Heart left ventricle (tissue), 7 donors: ENCODE data around the gene NOTUM.

GRCh38 chr17:81928666-81929118 is 1.2 kb upstream of the MAFG start:
- PRO-cap, 6 experiments, result no peak in any of the 6 experiments
- RAMPAGE, long total RNA, 2 experiments, result no peak in any of the 2 experiments
- RRBS, result no CpG with 5 or more reads among the region's 26 CpGs

- PRO-cap, 6 experiments, result peak in 6 of 6 experiments; most common plus-strand start chr17:81941953 (in 4); most common minus-strand start chr17:81941871 (in 6)
- RAMPAGE, long total RNA, 2 experiments, result no peak in any of the 2 experiments
- RRBS, result 6% methylated on average over 7 of the region's 25 CpGs
Measured at GRCh38 chr17:81941724-81942416, 4.8 kb upstream of the PYCR1 start.

DNA sequence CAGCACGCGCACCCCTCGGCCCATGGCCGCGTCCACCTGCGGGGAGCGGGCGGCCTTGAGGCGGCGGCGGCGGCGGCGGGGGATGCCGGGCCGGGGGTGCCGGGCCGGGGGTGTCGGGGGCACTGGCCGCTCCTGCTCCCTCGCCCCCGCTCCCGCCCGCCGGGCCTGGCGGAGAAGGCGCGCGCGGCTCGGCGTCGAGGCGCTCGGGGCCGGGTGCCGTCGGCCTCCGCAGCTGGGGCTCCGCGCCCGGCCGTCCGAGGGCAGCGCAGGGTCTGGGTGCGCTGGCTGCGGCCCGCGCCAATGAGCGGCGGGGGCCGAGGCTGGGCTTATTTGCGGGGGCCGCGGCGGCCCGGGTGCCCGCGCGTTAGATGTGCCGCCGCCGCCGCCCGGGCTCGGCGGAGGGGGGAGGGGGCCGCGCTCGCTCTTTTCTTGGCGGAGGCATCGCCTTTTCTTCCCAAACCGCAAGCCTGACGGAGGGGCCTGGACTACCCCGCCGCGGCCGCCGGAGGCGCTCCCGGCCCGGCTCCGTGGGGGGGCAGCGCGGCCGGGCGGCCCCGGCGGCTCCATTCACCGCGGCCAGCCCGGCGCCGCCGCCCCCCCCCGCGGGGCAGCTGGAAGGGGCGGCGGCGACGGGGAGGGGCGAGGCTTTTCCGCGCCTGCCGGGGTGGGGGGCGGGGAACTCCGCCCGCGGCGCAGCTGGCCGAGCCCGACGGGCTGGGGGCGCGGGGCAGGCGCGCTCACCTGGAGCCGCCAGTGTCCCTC is at the start of gene NOTUM:
Gene NOTUM (minus strand): TSS at position 302 of the 762 bp plus-strand sequence.
- PRO-cap, 6 experiments, result no peak in any of the 6 experiments
- RAMPAGE, long total RNA, 2 experiments, result no peak in any of the 2 experiments
- RRBS, result 2% methylated on average over 62 of the region's 118 CpGs

DNA sequence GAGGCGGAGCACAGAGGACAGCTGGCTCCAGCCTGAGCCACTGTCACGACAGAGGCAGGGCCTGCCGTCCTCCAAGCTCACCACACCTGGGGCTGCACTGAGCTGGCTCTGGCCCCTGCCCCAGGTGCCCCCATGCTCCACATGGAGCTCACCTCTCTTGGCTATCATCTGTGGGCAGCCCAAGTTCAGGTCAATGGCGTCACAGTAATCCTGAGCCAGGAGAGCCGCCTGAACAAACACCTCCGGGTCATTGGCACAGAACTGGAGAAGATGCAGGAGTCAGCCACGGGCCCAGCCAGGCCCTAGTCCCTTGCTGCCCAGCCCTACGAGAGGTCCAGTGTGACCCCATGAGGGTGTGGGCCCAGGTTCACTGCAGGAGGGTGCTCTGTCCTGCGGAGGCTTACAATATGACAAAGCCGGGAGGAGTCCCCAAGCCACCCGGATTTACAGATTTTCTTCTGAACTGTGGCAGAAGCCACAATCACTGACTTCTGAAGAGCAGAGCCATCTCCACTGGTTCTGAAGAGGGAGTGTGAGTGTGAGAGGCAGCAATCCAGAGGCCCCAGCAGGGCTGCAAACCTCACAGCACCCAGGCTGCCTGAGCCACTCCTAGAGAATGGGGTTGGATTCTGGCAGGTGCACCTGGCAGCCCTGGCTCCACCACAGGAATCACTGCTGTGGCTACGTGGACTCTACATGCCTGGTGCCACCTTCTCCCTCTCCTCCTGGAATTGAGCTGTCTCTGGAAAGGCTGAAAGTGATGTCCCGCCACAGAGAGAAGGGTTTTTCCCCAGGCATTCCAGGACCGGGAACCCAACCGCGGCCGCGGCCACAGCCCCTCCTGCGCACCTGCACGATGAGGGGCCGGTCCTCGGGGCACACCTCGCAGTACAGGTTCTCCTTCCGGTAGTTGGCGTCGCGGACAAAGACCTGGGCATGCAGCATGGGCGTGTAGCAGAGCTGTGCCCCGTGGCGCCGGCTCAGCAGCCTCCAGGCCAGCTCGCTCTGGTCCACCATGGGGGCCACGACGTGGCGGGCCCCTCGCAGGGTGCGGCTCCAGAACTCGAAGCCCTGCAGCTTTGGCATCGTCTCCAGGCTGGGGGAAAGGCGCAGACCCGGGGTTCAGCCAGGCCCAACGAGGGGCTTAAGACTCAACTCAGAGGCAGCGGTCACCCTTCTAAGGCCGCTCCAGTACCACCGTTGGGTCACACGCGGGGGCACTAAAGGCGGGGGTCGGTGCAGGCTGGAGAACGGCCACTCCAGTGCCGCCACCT is 1.2 kb downstream of the DUS1L start:
- PRO-cap, 6 experiments, result no peak in any of the 6 experiments
- RAMPAGE, long total RNA, 2 experiments, result no peak in any of the 2 experiments
- RRBS, result 36% methylated on average over 18 of the region's 51 CpGs

- PRO-cap, 6 experiments, result no peak in any of the 6 experiments
- RAMPAGE, long total RNA, 2 experiments, result no peak in any of the 2 experiments
- RRBS, result 83% methylated on average over 7 of the region's 36 CpGs
Measured at GRCh38 chr17:82088722-82089437, 9.2 kb downstream of the FASN start.

DNA sequence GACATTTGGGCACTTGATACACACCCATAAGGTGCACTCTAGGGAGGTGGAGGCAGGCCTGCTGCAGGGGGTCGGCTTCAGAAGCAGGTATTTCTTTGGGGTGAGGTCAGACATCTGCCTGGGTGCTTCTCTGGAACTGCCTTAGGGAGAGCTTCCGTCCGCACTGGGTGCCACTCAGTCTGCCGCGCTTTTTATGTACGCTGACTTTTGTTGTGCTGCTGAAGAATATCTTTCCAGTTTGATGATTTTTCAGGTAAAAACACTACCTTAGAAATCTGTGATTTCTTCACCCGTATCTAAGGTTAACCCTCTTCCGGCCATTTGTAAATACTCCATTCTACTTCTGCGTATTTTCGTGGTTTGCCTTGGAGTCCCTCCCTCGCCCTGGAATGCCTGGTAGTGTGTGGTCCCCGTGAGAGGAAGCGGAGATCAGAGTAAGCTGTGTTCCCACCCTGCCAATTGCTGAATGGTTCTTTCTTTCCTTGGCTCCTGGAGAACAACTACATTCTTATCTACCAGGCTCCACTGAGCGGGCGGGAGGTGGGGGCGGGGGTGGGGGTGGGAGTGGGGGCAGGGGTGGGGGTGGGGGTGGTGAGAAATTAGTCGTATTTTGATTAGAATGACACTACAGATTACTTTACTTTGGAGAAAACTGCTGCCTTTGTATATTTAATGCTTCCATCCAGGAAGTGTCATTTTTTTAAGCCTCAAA is 20.7 kb upstream of the FASN start:
- PRO-cap, 6 experiments, result no peak in any of the 6 experiments
- RAMPAGE, long total RNA, 2 experiments, result no peak in any of the 2 experiments
- RRBS, result no CpG with 5 or more reads among the region's 17 CpGs

- PRO-cap, 6 experiments, result peak in 6 of 6 experiments; most common plus-strand start chr17:82206090 (in 3); most common minus-strand start chr17:82205896 (in 1)
- RAMPAGE, long total RNA, 2 experiments, result no peak in any of the 2 experiments
- RRBS, result 53% methylated on average over 3 of the region's 25 CpGs
Measured at GRCh38 chr17:82205543-82206619, 6.8 kb downstream of the CCDC57 start.

DNA sequence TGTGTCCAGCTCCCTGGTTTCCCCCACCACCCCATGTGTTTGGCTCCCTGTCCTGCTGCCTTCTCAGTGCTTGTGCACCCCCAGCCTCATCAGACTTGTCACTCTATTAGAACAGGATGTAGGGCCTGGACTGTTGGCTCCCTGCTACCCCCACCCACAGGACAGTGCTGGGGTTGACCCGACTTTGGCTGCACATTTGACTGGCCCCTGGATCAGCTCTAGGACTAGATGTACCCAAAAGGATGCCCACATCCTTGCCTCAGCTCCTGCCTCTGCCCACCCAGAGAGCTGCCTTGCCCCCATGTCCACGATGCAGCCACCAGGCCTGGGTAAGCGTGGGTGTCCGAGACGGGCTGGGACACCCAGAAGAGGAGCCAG is 1.4 kb upstream of the CCDC57 start:
- PRO-cap, 6 experiments, result no peak in any of the 6 experiments
- RAMPAGE, long total RNA, 2 experiments, result no peak in any of the 2 experiments
- RRBS, result no CpG with 5 or more reads among the region's 5 CpGs

DNA sequence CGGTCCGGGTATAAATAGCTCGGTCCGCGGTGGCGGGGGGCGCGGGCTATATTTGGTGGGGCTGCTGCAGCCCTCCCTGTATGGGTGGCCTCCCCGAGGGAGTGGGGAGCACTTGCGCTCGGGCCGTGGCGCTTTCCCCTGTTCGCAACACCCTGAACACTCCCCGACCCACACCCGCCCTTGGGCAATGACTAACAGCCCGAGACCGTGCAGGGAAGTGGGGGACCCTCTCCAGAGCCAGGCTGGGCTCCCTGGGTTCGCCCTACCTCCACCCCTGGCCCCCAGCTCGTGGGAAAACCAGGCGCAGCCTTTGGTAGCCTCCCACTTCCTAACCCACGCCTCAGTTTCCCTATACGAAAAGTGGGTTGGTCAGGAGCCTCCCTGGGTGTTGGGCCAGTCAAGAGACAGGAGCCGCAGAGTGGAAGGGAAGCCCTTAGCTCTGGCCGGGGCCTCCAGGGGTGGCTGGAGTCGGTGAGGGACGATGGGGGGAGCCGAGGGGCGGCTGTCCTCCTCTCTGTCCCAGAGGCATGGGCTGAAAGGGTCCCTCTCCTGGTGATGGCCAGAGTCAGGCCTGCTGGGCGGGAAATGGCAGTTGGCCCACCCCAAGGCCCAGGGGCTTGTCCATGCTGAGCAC is 706 bp downstream of the SLC16A3 start:
- PRO-cap, 6 experiments, result no peak in any of the 6 experiments
- RAMPAGE, long total RNA, 2 experiments, result no peak in any of the 2 experiments
- RRBS, result no CpG with 5 or more reads among the region's 30 CpGs

GRCh38 chr17:82239366-82239660 is 10.5 kb downstream of the SLC16A3 start:
- PRO-cap, 6 experiments, result no peak in any of the 6 experiments
- RAMPAGE, long total RNA, 2 experiments, result no peak in any of the 2 experiments
- RRBS, result no CpG with 5 or more reads among the region's 10 CpGs

GRCh38 chr17:82242703-82243381 is 14.0 kb downstream of the SLC16A3 start:
- PRO-cap, 6 experiments, result peak in 1 of 6 experiments; most common plus-strand start chr17:82243134 (in 1); most common minus-strand start chr17:82243130 (in 1)
- RAMPAGE, long total RNA, 2 experiments, result no peak in any of the 2 experiments
- RRBS, result 72% methylated on average over 9 of the region's 40 CpGs

- PRO-cap, 6 experiments, result no peak in any of the 6 experiments
- RAMPAGE, long total RNA, 2 experiments, result no peak in any of the 2 experiments
- RRBS, result 96% methylated on average over 4 of the region's 52 CpGs
Measured at GRCh38 chr17:82248141-82249207, 19.6 kb downstream of the SLC16A3 start.

GRCh38 chr17:82261842-82262295 is 11.6 kb downstream of the CSNK1D start:
- PRO-cap, 6 experiments, result no peak in any of the 6 experiments
- RAMPAGE, long total RNA, 2 experiments, result no peak in any of the 2 experiments
- RRBS, result no CpG with 5 or more reads among the region's 6 CpGs

DNA sequence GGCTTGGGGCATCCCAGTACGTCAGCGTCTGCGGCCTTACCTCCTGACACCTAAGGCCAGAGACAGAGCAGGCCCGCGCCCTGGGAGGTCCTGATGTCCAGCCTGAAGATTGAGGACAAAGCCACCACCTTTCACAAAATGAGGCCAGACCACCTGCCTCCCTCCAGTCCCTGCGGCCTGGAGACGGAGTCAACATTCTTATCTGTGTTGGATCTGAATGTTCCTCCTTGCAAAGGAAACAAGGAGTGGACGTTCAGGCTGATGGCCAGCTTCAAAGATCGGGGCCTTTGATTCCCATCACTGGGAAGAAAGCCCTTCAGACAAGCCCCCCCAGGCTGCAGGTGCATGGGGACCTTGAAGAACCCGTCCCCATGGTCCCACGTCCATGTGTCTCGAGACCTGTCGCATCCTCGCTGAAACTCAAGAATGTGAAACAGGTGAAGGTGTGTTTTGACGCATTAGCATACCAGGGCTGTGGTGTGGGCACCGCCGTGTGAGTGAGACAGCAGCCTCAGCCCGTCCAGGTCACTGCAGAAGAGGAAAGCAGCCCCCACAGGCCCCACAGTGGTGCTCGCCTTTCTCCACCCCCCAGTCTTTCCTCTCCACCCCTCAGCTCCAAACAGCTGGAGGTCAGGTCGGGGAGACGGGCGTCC is 673 bp upstream of the CSNK1D start:
- PRO-cap, 6 experiments, result no peak in any of the 6 experiments
- RAMPAGE, long total RNA, 2 experiments, result no peak in any of the 2 experiments
- RRBS, result no CpG with 5 or more reads among the region's 22 CpGs

DNA sequence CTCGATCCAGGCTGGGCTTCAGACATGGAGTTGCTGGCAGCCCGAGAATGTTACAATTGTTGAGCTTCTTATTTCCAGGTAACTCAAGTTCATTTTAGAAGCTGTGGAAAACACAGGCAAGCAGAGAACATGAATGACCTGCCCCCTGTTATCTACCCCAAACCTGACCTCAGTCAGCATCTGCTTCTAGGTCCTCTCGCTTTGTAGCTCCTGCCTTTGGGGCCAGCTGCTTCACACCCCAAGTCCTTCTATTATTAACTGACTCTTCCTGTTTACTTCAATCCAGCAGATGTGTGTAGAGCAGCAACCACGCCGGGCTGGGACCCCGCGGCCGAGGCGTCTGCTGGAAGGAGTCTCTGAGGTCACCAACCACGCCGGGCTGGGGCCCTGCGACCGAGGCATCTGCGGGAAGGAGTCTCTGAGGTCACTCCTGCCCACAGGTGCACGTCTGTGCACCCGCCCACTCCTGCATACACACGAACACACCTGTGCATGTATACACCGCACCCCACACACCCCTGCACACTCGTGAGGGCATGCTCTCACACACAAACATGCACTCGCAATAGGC is 7.9 kb upstream of the TEX19 start:
- PRO-cap, 6 experiments, result no peak in any of the 6 experiments
- RAMPAGE, long total RNA, 2 experiments, result no peak in any of the 2 experiments
- RRBS, result 35% methylated on average over 7 of the region's 20 CpGs

- PRO-cap, 6 experiments, result no peak in any of the 6 experiments
- RAMPAGE, long total RNA, 2 experiments, result no peak in any of the 2 experiments
- RRBS, result 5% methylated on average over 1 of the region's 25 CpGs
Measured at GRCh38 chr17:82496275-82496912, 23.1 kb upstream of the FOXK2 start.

GRCh38 chr17:82586914-82587552 is 61.2 kb downstream of the WDR45B start:
- PRO-cap, 6 experiments, result no peak in any of the 6 experiments
- RAMPAGE, long total RNA, 2 experiments, result no peak in any of the 2 experiments
- RRBS, result no CpG with 5 or more reads among the region's 23 CpGs

- PRO-cap, 6 experiments, result peak in 1 of 6 experiments; most common plus-strand start chr17:82593366 (in 1)
- RAMPAGE, long total RNA, 2 experiments, result no peak in any of the 2 experiments
- RRBS, result 2% methylated on average over 4 of the region's 36 CpGs
Measured at GRCh38 chr17:82593111-82593969, 54.9 kb downstream of the WDR45B start.

DNA sequence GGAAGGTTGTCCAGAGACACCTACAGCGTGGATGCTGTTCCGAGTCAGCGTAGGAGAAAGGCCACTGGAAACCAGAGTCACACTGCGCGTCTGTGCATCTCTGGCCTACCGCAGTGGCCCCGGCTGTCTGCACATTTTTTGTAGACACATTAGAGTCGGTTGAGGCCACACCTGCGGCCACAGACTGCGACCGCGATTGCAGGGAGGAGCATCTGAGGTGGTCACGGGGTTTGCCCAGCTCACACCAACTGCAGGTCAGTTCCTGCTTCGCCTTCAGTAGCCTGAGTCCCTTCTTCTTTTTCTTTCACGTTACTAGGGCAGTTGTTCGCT is 52.3 kb downstream of the WDR45B start:
- PRO-cap, 6 experiments, result no peak in any of the 6 experiments
- RAMPAGE, long total RNA, 2 experiments, result no peak in any of the 2 experiments
- RRBS, result 94% methylated on average over 3 of the region's 16 CpGs

DNA sequence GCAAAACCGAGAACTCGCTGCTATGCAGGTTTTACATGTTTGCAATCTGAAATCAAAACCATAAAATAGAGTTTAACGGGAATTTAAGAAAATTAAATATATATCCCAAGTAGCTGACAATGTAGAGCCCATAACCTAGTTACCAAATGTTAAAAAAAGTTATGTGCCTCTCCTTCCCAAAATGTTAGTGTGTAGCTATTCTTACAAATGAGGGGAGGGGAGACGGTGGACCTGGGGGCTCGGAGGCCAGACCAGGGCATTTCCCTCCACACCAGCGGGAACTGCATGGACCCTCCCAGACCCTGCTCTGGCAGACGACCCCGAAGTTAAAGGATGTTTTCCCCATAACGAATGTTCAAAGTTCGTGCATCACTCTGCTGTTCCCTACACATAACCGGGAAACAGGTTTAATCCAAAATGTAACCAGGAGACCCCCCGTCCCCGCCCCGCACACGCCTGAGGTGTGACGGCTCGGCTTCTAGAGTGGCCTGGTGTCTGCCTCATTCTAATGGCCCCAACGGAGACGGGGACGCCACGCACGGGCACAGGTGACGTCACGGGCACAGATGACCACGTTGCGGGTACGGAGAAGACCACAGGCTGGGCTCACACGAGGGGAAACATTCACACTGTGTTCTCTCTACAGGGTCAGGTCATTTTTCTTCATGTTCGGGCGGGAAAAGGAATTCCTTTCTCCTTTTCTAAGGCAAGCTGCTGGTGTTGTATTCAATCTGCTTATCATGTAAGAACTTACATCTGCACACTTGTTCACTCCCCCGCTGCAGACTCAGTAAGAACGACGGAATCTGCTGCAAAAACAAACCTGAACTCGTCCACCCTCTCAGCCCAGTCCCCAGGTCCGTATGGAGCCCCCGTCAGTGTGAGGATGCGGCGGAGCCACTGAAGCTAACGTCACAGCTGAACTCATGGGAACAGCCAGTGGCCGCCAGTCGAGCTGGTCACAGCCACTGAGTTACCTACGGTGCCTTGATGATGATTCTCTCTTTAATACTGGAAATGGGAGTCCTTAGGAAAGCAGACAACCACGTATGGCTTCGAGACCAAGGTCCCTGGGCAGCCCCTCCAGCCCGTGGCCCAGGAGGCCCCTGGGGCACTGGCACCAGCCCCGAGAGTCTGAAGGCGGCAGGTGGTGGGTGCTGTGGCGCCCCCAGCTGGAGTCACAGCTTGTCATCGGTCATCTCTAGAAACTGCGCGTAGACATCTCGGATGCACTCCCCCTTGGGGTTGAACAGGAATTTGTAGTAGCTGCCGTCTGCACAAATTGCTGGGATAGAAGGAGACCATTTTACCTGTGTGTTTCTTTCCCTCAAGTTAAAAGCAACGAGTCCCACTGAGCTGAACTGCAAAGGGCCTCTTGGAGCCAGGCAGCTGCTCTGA is 33.0 kb downstream of the WDR45B start:
- PRO-cap, 6 experiments, result no peak in any of the 6 experiments
- RAMPAGE, long total RNA, 2 experiments, result no peak in any of the 2 experiments
- RRBS, result no CpG with 5 or more reads among the region's 54 CpGs